Metastatic Pancreatic Carcinoma in the Ovary (tissue), 1 donor: ENCODE data around the gene FERMT1.

GRCh38 chr20:3765664-3766080, 1.9 kb downstream of the ADISSP start:
- PRO-cap, result no peak

- PRO-cap, result no peak
Observed at GRCh38 chr20:3821184-3821592, 841 bp downstream of the AP5S1 start.

GRCh38 chr20:3846548-3846765, 177 bp upstream of the MAVS start:
- PRO-cap, result bidirectional peak, plus-strand start at chr20:3846885, minus-strand start at chr20:3846719

DNA sequence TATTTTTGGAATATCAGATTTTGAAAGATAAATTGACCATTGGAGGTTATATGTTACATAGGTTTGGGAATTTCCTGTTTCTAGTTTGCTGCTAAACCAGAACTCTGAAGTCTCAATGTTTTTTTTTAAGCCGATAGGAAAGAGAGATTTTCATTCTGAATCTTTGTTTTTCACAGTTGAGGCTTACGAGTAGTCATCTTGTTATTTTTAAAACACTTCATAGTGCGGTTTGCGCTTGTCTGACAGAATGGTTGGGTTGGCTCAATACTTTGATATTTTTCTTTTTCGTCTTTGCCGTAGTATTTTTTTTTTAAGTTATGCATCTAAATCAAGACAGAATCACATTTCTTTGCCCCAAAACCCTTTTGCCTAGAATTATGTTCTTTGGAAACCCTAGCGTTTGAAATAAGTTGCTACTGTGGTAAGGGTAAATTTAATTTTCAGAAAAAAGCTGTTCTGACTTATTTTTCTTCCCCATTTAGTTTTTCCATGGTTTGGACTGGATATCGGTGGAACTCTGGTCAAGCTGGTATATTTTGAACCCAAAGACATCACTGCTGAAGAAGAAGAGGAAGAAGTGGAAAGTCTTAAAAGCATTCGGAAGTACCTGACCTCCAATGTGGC, 18.4 kb downstream of the PANK2 start:
- PRO-cap, result no peak

GRCh38 chr20:4025982-4026449, 10.7 kb upstream of the RNF24 start:
- PRO-cap, result no peak

- PRO-cap, result no peak
Observed at GRCh38 chr20:4720613-4721264, 970 bp upstream of the PRND start.

DNA sequence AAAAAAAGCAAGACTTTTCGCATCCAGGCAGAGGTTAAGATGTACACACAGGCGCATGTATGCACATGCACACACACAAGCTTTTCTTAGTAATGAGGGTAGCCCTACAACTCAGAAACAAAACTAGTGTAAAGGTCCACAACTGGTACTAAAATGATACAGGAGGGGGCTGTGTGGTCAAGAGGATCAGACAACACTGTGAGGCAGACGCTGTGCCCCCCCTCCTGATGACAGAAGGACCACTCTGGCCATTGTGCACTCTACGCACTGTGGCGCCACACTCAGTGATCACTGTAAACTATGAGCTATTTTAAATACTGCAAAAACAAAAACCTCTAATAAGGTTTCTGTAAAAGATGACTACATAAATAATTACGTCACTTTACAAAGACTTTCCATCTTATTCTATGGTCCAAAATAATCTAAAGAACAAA, 81.7 kb upstream of the RASSF2 start:
- PRO-cap, result unidirectional peak, minus-strand start at position 260 of the sequence

DNA sequence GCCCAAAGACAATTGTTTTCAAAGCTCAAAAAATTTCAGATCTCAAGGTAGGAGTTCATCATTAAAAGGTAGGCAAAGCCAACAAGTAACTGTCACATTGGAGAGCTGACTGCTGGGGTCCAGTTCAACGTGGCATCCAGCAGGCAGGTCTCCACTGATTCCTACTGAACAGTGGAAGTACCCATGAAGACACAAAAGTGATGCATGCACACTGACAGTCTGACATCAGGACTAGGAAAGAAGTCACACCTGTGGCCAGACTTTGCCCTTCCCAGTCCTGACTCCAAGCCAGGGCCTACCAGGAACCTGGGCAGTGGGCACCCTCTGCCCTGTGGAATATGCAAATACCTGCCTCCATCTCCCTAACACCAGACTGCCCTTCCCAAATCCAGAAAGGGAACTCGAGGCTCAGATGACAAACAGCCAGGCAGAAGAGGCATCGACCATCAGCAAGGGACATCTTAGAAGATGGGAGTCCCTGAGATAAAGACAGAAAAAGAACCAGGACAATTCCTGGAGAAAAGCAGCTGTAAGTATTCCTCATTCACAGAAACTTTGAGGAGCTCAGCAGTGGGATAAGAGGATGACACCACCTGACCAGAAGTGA, 50.9 kb downstream of the SLC23A2 start:
- PRO-cap, result no peak

DNA sequence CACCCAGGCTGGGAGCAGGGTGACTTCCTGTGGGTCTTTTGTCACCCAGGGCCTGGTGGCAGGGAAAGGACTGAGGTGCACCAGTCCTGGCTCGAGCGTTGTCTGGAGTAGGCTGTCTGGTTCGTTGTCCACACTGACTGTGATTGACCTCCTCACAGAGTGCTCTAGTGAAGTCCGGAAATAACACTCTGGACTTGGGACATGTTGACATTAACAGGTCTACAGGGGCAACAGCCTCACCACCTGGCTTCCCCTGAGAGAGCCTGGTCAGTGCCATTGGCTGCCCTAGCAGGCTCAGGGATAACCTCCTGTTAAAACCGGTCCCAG, 46.0 kb downstream of the CDS2 start:
- PRO-cap, result no peak

GRCh38 chr20:5189712-5190572, 63.1 kb downstream of the CDS2 start:
- PRO-cap, result no peak

DNA sequence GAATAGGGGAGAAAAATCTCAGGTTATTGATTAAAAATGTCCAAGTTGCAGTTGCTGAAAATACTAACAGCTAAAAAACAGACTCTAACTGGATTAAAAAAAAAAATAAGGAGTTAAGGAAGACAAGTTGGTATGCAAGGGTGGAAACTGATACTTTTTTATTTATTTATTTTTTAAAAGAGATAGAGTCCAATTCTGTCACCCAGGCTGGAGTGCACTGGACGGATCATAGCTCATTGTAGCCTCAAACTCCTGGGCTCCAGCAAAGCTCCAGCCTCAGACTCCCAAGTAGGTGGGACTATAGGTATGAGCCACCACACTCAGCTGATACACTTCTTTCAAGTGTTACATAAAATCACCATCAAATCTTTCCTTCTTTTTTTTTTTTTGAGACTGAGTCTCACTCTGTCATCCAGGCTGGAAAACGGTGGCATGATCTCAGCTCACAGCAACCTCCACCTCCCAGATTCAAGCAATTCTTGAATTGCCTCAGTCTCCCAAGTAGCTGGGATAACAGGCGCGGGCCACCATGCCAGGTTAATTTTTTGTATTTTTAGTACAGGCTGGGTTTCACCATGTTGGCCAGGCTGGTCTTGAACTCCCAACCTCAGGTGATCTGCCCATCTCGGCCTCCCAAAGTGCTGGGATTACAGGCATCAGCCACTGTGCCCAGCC, 38.0 kb downstream of the GPCPD1 start:
- PRO-cap, result no peak

- PRO-cap, result no peak
Observed at GRCh38 chr20:5608281-5609278, 2.2 kb downstream of the GPCPD1 start.

DNA sequence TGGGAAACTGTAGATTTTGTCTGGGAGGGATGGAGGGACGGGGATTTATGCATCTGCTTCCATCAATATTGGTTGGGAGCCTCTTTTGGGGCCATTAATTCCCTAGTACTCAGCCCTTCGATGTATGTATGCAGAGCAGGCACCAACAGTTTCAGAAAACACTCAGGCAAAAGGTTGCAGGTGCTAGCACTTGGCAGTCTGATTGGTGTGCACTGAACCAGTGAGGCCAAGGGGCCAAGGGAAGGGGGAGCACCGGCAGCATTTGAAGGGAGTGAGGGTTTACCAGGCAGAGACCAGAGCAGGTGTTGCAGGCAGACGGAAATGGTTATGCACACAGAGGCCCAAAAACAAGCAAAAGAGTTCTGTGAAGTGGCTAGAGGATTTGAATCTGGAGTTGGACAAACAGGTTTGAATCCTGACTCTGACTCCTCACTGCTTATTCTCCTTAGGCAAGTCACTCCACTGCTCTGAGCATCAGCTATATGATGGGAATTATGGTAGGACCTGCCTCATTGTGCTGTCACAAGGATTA, 58.3 kb upstream of the SHLD1 start:
- PRO-cap, result no peak

GRCh38 chr20:5737063-5737899, 12.9 kb upstream of the SHLD1 start:
- PRO-cap, result no peak

GRCh38 chr20:5781876-5782080, 31.6 kb downstream of the SHLD1 start:
- PRO-cap, result no peak

DNA sequence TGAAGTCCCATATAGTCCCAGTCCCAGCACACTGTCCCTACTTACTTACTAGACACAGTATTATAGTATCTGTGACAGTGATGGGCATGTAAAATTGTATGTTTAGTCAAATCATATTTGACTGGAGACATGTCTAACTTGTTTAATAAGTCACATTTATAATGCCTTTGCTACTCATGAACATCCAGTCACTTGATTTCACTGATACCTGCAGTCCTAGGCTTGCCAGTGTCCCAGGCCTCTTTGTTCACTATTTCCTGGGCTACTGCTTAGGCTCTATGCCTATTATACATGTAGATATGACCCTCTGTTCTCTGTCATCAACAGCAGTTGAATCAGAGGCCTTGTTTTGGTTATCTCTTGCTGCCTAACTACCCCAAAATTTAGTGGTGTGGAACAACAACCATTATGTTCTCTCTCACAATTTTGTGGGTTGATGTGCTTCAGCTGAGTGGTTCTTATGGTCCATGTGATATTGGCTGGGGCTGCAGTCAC, 47.4 kb downstream of the SHLD1 start:
- PRO-cap, result no peak

DNA sequence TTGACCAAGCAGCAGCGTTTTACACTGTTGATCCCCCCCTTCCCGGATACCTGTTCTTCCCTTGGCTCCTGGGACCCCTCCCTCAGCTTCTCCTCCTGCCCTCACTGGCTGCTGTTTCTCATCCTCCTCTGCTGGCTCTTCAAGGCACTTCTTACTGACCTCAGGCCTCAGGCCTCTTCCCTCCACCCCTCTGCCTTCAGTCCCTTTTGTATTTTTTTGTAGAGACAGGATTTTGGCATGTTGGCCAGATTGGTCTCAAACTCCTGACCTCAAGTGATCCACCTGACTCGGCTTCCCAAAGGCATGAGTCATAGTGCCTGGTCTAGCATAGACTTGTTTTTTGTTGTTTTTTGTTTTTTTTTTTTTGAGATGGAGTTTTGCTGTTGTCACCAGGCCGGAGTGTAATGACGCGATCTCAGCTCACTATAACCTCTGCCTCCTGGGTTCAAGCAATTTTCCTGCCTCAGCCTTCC, 72.9 kb downstream of the SHLD1 start:
- PRO-cap, result no peak

DNA sequence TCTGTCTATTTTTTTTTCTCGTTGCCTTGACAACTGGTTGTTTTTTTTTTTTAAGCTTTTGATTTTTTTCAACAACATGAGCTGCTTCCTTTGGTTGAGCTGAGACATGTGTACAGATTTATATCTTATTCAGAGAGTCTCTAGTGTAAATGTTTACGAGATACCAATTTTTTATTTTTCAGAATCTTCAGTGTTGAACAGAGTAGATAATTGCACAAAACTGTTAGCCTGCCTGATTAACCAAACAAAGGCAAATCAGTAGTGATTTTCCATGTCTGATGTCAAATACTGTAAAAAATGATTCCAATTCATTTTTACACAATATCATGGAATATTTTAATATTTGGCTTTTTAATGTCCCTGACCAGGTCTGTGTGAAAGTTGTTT, 75.3 kb upstream of the CHGB start:
- PRO-cap, result no peak

- PRO-cap, result bidirectional peak, plus-strand start at chr20:6123180, minus-strand start at chr20:6123048
Observed at GRCh38 chr20:6122728-6123863, at the start of gene FERMT1. Gene FERMT1, minus strand, starts transcription at chr20:6123030.

GRCh38 chr20:6746934-6747459, 20.5 kb upstream of the BMP2 start:
- PRO-cap, result no peak